OVCAR3 (cell line): Measurements from ENCODE around the gene MACIR.

DNA sequence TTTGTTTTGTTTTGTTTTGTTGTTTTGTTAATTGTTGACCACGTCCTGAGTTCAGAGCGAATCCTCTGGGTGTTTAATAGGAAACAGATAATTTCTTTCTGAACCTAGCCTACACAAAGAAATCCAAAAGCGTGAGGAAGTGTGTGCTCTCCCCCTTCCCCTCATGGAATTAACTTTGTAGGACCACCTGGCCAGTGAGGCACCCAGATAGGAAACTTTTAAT is 866 bp downstream of the ERAP1 start:
- RRBS, result no CpG with 5 or more reads among the region's 3 CpGs

- RRBS, result no CpG with 5 or more reads among the region's 7 CpGs
These were observed 22.3 kb downstream of the LNPEP start for GRCh38 chr5:96958049-96958733.

GRCh38 chr5:97031974-97033206 is 96.5 kb downstream of the LNPEP start:
- RRBS, result no CpG with 5 or more reads among the region's 8 CpGs

DNA sequence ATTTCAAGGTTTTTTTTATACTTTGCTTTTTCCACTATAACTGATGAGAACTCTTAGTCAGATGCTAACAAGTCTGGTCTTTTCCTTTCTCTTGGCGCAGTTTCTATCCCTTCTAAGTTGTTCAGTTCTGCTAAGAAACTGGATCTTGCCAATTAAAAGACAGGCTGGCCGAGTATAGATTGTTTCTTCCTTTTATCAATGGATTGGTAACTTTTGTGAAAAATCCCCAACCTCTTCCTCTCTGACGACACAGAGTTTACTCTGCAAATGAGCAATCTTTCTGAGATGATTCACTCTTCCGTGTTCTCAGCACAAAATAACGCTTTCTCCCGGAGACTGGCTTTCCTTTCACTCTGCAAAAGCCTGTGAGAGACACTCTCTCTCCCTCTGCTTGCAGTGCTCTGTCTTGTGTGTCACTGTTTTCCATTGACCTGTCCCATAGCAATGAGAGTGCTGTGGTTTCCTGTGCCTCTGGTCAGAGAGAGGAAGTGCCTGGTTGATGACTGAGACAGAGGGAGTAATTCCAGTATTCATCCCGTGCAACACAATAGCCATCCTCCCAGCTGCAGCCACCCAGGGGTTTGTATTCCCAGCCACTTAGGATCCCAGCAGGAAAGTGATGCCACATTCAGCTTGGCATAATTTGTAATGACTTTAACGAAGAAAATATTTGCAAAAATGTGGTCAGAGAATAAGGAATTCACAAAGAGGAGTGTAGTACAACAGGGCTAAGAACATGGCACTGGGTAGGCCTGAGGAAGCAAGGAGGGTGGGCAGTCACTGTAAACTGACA is 463.7 kb upstream of the RGMB start:
- RRBS, result no CpG with 5 or more reads among the region's 8 CpGs

GRCh38 chr5:98546360-98546862 is 227.1 kb upstream of the RGMB start:
- RRBS, result no CpG with 5 or more reads among the region's 9 CpGs

GRCh38 chr5:98774024-98774765 is 732 bp downstream of the RGMB start:
- RRBS, result 3% methylated on average over 41 of the region's 72 CpGs

- RRBS, result no CpG with 5 or more reads among the region's 7 CpGs
These were observed 17.8 kb downstream of the RGMB start for GRCh38 chr5:98791100-98791752.

- RRBS, result no CpG with 5 or more reads among the region's 4 CpGs
These were observed 36.4 kb downstream of the CHD1 start for GRCh38 chr5:98892250-98892900.

DNA sequence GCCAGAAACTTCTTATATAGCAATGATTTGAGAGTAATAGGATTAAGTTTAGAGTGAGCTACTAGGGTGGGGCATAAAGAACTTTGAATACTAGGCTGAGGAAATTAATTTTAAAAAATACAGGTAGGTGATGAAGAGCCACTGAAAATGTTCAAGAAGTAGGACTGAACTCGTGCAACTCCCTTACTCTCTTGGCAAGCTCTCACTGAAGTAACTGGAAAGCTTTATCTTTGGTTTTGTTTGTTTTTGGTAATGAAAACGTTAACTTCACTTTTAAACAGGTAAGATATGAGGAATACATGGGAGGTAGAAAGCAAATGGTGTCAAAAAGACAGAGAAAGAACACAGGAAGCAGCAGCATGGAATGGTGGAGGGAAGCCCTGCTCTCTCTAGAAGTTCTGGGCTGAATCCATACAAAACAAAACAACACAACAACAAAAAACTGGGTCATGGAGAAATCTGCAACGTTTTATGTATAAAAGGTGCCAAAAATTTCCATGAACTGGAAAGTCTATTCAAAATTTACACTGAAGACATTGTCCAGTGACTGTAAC is 91.1 kb upstream of the CHD1 start:
- RRBS, result no CpG with 5 or more reads among the region's 3 CpGs

DNA sequence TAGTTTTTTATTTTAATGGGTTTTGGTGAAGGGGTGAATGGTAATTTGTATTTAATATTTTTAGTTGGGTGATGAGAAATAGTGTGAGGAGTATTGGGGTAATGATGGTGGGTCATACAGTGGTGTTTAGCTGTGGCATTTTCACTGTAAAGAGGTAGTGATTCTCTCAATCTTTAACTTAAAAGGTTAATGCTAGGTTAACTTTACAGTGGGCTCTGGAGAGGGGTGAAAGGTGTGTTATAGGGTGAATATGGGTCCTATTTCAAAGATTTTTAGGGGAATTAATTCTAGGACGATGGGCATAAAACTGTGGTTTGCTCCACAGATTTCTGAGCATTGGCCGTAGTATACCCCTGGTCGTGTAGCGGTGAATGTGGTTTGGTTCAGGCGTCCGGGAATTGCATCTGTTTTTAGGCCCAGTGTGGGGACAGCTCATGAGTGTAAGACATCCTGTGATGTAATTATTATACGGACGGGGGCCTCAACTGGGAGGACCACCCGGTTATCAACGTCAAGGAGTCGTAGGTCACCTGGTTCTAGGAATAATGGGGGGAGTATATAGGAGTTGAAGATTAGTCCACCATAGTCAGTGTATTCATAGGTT is 482.5 kb upstream of the FAM174A start:
- RRBS, result 89% methylated on average over 3 of the region's 11 CpGs

GRCh38 chr5:100827155-100828002 is 75.7 kb downstream of the ST8SIA4 start:
- RRBS, result no CpG with 5 or more reads among the region's 3 CpGs

- RRBS, result no CpG with 5 or more reads among the region's 6 CpGs
These were observed 1.7 kb downstream of the ST8SIA4 start for GRCh38 chr5:100901454-100901746.

DNA sequence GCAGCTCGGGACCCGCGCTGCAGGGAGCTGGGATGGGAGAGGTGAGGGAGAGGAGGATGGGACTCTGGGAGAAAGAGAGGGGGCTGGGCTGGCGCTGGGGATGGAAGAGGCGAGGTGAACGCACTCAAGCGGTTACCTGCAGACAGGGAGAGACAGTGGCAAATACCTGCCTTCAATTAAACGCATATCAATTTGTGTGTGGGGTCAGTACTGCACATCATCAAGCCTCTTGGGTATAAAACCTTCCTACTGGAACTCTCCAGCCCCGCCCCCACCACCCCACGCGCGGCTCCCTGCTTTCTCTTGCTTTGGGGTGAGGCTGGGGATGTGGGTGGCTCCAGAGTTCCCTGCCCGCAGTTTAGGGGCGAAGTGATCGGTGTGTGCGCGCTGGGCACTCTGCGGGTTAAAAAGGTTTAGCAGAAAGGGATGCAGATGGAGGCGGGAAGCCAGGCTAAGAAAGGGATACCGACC is 1.0 kb upstream of the PAM start:
- RRBS, result no CpG with 5 or more reads among the region's 20 CpGs

DNA sequence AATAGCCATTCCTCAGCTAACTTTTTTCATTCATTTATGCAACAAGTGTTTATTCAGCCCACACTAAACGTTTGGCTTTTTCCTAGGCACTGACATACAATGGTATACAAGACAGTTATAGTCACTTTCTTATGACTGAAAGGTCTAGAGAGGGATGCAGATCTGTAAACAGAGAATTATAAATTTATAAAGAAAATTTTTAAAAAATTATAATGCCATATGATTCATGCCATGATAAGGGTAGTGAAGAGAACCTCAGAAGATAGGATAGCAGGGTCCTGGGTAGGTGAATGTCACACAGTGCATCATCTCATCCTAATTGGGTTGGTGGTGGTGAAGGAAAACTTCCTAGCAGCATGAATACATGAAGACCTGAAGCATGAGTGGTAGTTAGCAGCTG is 3.8 kb downstream of the PAM start:
- RRBS, result no CpG with 5 or more reads among the region's 1 CpG

- RRBS, result no CpG with 5 or more reads among the region's 1 CpG
These were observed 161.0 kb downstream of the GIN1 start for GRCh38 chr5:102958939-102959388.

- RRBS, result 3% methylated on average over 8 of the region's 44 CpGs
These were observed at the start of gene MACIR for GRCh38 chr5:103258189-103258883. TSS of gene MACIR (plus strand) at chr5:103258763.

GRCh38 chr5:103562028-103562327 is 611 bp downstream of the NUDT12 start:
- RRBS, result no CpG with 5 or more reads among the region's 6 CpGs

DNA sequence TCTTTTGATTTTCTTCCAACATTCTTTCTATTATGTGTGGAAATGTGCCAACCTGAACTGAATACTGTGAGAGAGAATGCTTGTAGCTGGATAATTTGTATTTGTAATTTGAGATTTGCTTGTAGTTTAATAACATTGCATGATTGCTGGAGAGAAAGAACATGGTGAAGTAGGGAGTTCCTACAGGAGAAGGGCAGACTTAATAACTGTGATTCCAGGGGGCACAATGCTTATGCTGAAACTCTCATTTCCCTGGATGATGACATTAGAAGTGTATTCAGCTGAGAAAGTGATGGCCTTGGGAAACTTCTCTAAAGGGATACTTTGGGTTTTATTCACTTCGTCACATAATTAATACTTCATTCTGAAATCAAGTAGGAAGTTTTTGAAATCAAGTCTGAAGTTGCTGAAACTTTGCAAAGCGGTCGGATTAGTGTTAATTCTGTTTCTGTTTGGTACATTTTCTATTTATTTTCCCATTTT is 978.1 kb upstream of the NUDT12 start:
- RRBS, result no CpG with 5 or more reads among the region's 3 CpGs

- RRBS, result no CpG with 5 or more reads among the region's 15 CpGs
These were observed 797.2 kb downstream of the EFNA5 start for GRCh38 chr5:106873442-106874073.

DNA sequence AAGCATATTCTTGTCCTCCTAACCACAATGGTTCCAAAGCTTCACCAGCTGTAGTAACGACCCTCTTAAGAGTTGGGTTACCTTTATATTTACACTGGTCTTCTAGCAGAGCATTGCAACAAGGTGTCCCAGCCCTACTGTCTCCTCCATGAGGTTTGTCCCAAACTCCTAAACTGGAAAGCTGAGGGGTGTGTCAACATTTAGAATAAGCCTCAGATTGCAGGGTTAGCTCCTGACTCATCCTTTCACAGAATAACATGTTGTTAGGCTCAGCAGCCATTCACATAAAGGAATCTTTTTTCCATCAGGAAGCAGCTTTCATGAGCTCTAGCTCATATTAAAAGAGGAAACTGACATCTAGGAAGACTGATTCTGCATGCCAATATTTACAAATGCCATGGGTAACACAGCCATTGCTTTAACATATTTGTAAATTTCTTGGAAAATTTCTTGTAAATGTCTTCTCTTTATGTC is 238.7 kb downstream of the EFNA5 start:
- RRBS, result no CpG with 5 or more reads among the region's 1 CpG